Foreskin fibroblast (primary cell): ENCODE measurements around the genes PARS2 and LEXM.

DNA sequence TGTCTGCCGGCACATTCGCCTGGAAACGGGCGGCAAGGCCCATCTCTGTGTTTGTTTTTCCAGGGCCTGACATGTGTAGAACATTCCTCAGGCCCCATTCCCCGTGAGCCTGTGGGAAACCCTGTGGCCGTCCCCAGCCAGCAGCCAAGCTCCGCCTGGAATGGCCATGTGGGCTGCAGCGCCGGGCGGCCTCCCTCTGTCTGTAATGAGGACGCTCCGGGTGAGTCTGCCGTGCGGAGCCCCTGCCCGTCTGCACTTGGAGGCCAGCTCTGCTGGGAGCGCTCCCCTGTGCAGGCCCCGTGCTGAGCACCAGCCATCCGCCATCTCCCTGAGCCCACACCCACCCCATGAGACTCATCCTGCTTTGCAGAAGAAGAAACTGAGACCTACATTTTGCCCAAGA is 67.5 kb downstream of the DMRTB1 start:
- RRBS: 2% methylated on average over 1 of the region's 18 CpGs

- RRBS: no CpG with 5 or more reads among the region's 8 CpGs
Measured at GRCh38 chr1:53529098-53529492, 69.9 kb downstream of the DMRTB1 start.

- RRBS: 60% methylated on average over 7 of the region's 12 CpGs
Measured at GRCh38 chr1:53606653-53606910, 132.4 kb downstream of the GLIS1 start.

GRCh38 chr1:53740650-53741128 is 1.7 kb upstream of the GLIS1 start:
- RRBS: no CpG with 5 or more reads among the region's 8 CpGs

DNA sequence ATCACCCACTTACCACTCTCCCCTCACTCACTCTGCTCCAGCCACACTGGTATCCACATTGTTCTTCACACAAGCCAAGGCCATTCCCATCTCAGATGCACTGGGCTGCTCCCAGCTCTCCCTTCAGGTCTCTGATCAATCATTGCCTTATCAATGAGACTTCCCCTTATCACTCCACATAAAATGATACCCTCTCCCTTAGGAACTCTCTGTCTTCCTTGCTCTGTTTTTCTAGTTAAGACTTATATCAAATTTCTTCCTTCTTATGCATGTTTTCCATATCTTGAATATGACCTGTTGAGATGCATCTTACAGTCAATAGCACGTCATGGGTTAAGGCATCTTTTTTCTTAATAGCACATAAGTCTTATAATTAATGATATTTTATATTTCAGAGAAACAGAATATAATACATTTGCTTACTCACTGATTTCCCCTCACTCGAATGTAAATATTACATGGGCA is 42.1 kb downstream of the NDC1 start:
- RRBS: no CpG with 5 or more reads among the region's 2 CpGs

DNA sequence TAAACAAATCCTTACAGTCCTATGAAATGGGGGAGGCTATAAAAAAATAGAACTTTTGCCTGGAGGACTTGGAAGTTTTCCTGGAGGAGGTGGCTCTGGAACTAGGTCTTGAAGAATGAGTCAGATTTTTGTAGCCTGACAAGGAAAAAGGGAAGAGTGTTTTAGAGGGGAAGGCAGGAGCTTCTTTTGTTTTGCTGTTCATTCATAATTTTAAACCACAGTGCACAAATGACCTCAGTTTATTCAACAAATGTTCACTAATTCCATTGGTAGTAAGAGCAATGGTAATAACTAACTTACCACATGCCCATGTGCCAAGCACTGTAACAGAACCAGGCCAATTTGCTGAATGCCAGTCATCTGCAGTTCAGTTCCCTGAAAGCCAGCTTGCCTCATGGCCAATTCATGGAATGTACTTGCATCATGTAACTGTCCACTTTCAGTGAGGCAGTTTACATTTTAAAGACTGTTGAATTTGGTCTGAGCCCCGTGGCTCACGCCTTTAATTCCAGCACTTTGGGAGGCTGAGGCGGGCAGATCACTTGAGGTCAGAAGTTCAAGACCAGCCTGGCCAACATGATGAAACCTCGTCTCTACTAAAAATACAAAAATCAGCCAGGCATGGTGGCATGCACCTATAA is 2.8 kb downstream of the DIO1 start:
- RRBS: no CpG with 5 or more reads among the region's 4 CpGs

DNA sequence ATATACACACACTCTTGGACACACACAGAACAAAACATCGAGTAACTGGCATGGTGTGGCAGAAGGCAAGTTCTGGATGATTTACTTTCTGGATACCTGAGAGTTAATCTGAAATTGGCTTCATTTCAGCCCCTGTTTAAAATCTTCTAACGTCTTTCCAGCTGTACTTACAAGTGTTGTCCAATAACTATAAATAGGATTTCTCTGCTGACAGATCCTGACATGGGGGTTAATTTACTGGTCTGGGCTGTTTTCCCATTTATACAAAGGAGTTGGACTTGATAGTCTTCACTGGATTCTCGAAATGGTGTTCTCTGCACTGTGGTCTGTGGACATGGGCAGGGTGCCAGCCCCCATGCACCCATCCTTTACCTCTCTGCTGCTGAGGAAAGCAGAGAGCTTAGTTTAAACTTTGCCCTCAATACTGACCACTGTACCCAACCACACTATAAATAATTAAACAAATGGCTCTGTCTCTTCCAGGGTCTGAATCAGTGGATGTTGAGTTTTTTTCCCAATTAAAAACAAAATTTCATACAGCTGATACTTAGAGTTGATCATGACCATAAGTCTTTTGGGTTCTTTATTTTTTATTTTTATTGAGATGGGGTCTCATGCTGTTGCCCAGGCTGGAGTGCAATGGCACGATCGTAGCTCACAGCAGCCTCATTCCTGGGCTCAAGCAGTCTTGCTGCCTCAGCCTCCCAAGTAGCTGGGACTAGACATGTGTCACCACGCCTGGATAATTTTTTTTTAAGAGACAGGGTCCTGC is 5.3 kb downstream of the DIO1 start:
- RRBS: no CpG with 5 or more reads among the region's 6 CpGs

GRCh38 chr1:54125659-54126214 is 27.1 kb downstream of the CDCP2 start:
- RRBS: no CpG with 5 or more reads among the region's 6 CpGs

DNA sequence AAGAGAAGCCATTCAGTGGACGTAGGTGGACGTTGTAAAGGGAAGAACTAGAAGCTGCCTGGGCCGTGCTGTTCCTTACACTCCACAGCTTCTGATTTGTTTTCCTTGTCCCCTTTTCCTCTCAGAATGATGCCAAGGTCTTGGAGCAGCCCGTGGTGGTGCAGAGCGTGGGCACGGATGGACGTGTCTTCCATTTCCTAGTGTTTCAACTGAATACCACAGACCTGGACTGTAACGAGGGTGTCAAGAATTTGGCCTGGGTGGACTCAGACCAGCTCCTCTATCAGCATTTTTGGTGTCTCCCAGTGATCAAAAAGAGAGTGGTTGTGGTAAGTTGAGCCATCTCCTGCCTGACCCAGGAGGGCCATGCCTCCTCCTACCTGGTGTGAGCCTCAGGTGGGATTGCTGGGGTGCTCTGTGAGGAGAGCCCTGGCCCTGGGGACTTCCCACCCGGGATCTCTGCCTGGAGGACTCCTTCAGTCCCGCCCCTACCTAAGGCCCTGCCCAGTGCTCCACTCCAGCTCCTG is 16.1 kb downstream of the MRPL37 start:
- RRBS: no CpG with 5 or more reads among the region's 10 CpGs

GRCh38 chr1:54229458-54230230 is 29.7 kb downstream of the MRPL37 start:
- RRBS: no CpG with 5 or more reads among the region's 17 CpGs

DNA sequence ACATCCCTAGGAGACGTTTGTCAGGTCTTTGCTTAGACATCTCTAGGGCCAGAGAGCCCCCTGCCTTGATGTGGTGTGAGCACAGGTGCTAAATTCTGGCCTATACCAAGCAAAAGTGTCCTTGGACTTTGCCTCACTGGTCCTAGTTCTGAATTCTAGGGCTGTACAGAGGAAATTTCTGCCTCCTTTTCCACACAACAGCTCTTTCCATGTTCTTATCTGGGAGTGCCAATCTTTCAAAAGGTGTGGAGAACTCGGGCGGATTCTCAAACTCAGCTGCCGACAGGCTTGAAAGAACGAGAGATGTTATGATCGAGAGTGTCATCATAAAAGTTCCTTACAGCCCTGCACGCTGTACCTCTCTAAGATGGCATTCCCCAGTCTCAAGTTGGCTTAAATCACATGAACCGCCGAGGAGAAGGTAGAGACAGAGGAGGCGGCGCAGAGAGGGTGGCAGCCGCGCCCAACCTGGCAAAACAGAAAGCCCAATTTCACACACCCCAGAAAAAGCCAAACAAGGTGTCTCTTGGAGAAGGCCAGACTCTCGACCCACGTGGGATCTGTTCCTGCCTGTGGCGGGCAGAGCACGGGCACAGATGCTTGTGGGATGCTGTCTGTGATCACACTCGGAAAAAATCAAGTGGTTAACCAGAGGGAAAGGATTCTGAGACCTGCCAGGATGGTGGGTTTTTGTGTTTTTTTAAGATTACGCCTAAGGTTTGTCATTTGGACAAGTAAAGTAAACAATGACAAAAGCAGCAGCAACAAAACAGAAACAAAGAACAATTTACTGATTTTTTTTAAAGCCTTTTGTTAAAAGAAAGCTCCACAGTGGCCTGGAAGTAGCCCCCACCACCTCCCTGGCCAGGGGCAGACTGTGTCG is 80.6 kb downstream of the MRPL37 start:
- RRBS: no CpG with 5 or more reads among the region's 20 CpGs

GRCh38 chr1:54342056-54343319 is 142.5 kb downstream of the MRPL37 start:
- RRBS: 55% methylated on average over 6 of the region's 32 CpGs

- RRBS: no CpG with 5 or more reads among the region's 14 CpGs
Measured at GRCh38 chr1:54351164-54352122, 151.5 kb downstream of the MRPL37 start.

GRCh38 chr1:54365668-54366435 is 165.9 kb downstream of the MRPL37 start:
- RRBS: no CpG with 5 or more reads among the region's 6 CpGs

DNA sequence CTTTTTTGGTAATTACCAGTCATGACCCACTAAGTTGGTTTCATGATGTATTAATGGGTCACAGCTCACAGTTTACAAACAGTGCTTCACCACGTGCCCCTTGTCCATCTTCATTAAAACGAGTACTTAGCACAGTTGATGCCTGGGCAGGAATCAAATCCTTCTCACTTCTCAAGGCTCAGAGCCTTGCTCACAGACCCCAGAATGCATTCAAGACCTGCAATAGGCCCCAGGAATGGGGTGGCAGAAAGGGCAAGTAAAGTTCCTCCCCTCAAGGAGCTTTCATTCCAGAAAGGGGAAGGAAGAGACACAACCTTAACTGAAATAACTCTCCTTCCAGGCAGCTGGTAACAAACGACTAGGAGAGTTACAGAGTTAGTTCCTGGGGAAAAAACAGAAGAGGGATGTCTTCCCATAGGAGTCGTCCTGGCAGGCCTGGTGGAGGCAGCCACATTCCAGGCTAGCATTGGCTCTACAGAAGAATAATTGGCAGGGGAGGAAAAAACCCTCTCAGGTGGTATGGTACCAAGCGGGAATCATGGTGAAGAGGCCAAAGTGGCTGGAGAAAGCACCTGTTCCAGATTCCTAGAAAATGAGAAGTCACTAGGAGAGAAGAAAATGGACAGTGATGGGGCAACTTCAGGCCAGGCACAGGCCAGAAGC is 155.4 kb upstream of the ACOT11 start:
- RRBS: no CpG with 5 or more reads among the region's 5 CpGs

DNA sequence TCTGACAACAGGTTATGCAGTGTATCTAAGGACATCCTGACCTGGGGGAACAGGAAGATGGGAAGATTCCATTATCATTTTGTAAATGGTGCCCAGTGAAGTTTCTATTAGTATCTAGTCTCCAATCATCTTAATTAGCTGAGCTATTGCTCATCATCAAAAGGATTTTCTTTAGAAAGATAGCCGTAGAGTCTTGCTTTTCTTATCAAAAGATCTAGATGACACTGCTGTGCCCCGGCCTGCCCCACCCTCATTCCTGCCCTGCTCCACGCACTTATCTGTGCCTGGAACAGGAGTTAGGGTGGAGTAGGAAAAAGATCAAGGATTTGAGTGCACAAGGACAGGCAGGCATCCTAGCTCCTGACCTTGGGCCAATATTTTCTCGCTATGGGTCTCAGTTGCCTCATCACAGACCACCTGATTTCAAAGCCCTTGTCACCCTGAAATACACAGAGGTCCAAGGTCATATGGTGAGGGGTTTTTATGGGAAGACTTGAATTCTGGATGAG is 456 bp upstream of the MROH7 start:
- RRBS: no CpG with 5 or more reads among the region's 4 CpGs

DNA sequence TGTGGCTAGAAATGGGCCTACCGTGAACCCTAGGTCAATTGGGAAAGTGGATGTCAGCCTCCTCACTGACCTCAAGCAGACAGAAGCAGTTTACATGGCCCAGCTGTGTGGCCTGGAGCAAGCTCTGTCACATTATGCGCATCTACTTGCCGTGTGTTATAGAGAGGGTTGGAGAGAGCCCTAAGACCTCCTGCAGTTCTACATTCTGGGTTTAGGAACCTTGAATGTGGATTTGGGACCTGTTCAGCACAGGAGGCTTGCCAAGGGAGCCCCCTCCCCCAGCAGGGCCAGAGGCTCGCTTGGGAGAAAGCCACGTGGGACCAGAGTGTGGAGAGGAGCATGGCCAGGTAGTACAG is 20.7 kb downstream of the PARS2 start:
- RRBS: no CpG with 5 or more reads among the region's 5 CpGs

DNA sequence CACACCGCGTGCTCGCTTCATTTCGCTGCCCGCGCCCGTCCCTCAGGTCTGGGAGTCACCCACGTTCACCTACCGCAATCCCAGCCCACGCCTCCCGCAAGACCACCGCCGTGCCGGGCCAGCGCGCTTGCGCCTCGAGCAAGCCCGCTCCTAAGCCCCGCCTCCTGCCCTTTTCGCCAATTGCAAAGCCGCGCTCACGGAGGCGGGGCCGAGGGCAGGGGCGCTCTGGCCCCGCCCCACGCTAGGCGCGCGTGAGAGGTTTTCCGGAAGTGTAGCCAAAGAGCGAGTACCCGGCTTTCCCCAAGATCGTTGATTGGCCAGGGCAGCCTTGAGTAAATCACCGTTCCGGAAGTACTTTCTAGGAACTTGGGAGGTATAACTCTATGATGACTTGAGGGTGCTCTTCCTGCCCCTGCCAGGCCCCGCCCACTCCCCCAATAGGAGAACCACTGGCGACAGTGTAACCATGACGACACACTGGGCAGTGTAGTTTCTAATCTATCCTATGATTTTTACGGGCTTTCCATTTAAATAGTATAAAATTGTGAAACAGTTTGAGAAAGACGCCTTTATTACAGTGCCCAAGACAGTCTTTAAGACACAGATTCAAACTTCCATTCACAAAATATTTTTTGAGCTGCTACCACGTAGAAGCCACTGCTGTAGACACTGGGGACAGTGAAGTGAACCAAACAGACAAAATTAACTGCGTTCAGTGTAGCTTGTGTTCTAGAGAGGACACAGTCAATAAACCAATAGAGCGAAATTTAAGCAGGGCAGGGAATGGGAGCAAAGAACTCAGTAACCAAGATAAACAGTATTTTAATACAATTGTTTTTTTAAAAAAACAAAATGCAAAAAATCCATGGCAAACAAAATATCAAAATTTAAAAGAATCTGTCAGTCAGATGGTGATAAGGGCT is at the start of gene PARS2:
Gene PARS2 (minus strand): TSS at position 136 of the 923 bp plus-strand sequence.
- RRBS: 0% methylated on average over 4 of the region's 46 CpGs

GRCh38 chr1:54805891-54806396 is at the start of gene LEXM:
LEXM (plus strand) TSS chr1:54806063.
- RRBS: 54% methylated on average over 19 of the region's 36 CpGs

GRCh38 chr1:54851152-54852079 is 35.6 kb downstream of the DHCR24 start:
- RRBS: no CpG with 5 or more reads among the region's 17 CpGs